Colon Carcinoma Metastatic in the Brain (tissue), 2 donors: ENCODE data around the genes GRK2, RPS6KB2, PTPRCAP and CABP4.

DNA sequence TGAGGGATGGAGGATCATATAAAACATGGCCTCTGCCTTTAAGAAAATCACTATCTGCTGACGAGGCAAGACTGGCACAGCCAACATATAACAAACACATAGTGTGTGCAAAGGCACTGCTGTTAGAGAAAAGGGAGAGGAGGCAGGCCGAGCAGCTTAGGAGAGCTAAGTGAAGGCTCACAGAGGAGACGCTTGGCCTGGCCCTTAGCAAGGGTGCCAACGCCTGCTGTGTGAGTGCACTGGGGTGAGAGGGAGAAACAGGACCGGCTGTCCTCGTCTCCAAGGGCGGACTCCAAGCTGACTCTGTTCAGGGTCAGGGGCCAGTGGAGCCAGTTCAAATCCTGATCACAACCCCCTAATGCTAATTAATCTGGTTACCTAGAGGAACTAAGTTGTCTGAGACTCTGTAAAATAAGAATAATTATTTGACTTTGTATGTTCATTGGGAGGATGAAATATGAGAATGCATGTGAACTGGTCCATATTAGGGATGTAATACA is 48.3 kb downstream of the LRFN4 start:
- PRO-cap, 2 experiments, result no peak in any of the 2 experiments

DNA sequence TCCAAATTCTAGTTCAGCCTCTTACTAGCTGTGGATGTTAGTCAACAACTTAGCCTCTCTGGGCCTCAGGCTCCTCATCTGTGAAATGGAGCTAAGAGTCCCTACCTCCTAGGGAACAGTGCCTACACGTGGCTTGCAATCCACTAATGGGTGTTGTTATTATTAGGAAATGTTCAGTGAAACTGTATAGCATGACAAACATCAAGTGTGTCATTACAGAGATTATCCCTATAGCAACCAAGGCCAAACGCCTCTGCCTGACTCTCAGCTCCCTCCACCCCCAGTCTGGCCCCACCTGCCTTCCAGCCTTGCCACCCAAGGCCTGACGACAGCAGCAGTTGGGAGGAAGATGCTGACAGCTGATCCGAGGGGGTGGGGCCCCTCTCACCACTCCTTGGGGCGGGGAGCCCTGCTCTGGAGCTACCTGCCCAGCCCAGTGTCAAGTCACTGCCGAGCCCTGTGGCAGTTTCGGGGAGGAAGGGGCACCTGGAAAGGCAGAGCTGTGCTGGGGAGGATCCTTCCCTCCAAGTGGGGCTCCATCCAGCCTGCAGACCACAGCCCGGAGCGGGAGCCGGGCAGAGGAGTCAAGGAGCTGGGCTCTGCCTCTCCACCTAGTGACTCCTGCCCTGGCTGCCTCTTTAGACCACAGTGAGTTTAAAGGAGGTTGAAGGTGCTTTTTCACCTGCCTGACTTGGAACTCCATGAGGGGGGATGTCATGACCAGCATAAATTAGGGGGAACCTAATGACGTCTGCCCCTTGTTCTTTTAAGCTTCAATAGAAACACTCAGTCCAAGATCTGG is 1.5 kb upstream of the RHOD start:
- PRO-cap, 2 experiments, result peak in 2 of 2 experiments; most common plus-strand start position 465 of the sequence (in 2)

- PRO-cap, 2 experiments, result no peak in any of the 2 experiments
Observed at GRCh38 chr11:67055784-67056247, 831 bp upstream of the RHOD start.

DNA sequence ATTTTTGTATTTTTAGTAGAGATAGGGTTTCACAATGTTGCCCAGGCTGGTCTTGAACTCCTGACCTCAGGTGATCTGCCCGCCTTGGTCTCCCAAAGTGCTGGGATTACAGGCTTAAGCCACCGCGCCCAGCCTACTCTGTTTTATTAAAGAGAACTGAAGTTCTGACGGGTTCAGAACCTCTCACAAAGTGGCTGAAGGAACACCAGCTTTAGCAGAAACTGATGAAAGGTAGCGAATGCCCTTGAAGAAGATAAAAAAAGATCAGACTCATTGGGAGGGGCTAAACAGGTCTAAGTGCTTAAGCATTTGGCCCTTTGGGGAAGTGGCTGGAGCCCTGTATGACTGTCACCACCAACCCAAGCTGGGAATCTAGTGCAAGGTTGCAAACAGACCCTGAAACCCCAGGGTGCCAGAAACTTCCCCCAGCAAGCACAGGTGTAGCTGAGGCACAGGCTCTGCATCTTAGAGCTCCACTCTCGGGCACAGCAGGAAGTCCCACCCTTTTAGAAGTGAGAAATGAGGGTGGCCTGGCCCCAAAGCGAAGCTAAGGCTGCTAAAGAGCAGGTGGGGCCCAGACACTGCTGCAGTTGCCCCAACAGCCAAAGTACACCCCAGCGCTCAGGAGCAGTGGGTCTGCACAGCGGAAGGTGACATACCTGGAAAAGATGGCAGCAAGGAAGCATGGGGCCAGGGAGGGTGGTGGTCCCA is 5.9 kb upstream of the KDM2A start:
- PRO-cap, 2 experiments, result no peak in any of the 2 experiments

DNA sequence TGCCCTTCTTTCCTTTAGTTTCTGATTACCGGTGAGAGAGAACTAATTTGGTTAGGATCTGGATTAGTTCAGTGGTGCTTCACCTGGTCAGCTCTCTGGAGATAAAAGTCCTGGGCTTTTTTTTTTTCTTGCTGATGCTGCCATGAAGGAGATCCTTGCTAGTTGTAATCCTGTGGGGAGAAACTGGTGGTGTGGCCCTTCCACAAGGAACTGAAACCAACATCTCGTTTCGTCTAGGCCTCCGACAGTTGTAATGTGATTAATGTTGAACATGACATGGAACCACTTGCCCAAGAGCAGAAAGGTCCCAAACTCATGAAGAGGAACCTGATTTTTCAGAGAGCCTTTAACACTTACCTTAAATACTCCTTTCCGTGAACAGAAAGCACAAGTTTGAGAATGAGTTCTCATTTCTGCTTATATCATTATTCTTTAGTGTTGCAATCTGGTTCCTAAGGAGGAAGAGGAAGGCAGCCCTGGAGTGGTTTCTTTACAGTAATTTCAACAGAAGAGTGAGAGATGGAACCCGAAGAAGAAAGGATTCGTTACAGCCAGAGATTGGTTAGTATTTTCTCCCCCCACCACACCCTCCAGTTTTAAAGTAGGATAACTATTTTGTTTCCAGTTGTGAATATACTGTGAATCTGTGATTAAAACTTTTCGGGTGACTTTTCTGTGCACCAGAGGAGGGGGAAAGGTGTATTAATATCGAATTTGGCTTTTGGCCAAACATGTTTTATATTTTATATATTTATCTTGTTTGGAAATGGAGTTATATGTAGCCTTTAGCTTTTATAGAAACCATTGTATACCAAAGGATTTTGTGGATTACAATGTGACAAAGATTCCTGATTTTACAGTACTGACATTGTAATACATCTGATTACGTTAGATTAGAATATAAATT is 2.0 kb downstream of the KDM2A start:
- PRO-cap, 2 experiments, result peak in 1 of 2 experiments; most common minus-strand start position 212 of the sequence (in 1)

DNA sequence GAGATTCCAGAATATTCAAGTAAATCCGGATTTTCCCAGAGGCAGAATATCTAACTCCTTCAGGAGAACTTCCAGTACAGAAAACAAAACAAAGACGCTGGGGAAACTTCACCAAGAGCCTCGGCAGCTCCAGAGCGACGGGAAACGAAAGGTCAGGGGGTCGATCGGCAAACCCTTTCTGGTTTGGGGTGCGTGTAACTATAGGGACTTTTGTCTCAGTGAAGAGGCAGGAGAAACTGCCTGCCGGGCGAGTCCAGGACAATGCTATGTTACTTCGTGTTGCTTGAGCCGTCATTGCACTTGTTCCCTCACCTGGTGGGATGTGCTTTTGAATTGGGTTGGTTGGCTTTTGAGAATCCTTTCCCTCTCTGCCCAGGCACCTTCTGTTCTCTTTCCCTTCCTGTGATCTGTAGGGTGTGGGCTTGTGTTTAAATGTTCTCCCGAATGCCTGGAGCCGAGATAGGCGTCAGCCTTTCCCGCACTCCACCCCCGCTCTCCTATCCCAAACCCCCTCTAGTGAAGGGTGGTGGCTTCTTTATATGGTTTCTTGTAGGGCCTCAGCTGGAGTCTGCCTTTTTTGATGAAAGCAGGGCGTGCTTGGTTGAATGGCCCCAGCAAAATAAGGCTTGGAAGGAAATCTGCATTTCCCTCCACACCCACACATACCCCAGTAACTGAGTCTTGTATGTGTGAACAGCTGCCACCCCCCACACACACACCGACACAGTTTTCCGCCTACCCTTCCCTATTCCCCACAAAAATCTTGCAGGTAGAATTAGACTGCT is 25.9 kb upstream of the GRK2 start:
- PRO-cap, 2 experiments, result peak in 1 of 2 experiments; most common minus-strand start position 409 of the sequence (in 1)

GRCh38 chr11:67266021-67266871 is at the start of gene GRK2:
GRK2 (plus strand) TSS chr11:67266473.
- PRO-cap, 2 experiments, result peak in 2 of 2 experiments; most common plus-strand start chr11:67266473 (in 2)

DNA sequence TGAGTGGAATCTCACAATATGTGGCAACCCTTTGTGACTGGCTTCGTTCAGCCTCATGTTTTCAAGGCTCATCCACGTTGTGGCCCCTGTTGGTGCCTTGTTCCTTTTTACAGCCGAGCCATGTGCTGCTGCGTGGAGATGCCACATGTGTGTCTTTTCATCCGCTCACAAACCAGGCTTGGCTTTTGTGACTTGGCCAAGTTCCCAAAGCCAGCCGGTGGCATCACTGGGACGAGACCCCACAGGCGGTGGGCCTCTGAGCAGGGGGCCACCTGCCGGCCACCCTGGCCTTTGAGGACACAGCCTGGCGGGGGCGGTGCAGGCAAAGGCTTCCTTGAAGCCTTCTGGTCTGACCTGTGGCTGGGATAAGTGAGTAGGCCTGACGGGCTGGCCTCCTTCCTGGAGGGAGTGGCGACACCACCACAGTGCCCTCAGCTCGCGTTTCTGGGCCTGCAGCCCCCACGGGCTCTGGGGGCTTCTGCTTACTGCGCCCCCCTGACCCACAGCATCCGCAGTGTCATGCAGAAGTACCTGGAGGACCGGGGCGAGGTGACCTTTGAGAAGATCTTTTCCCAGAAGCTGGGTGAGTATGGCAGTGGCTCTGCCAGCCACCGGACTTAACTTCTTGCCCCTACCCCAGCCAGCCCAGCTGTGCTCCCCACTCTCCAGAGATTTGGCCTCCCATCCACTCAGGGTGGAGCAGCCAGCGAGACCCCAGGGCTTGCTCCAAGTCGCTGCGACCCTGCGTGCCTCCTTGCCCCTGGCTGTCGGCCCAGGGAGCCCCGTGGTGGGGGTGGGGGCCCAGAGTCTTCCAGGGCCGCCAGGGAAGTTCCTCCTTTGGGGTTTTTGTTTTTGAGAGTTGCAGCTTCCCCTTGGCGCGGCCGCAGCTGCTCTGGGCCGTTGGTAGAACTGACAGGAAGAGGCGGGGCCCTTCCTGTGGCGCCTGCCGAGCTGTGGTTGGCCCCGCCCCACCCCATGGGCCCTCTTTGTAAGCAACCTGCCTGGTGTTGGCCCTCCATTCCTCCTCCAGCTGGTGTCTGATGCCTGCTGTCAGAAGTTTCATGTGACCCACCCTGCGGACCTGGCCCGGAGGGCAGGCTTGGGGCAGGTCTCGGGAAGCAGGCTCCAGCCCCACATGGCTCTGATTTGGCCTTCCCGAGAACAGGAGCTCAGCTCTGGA is 10.9 kb downstream of the GRK2 start:
- PRO-cap, 2 experiments, result peak in 2 of 2 experiments; most common minus-strand start position 911 of the sequence (in 2)

DNA sequence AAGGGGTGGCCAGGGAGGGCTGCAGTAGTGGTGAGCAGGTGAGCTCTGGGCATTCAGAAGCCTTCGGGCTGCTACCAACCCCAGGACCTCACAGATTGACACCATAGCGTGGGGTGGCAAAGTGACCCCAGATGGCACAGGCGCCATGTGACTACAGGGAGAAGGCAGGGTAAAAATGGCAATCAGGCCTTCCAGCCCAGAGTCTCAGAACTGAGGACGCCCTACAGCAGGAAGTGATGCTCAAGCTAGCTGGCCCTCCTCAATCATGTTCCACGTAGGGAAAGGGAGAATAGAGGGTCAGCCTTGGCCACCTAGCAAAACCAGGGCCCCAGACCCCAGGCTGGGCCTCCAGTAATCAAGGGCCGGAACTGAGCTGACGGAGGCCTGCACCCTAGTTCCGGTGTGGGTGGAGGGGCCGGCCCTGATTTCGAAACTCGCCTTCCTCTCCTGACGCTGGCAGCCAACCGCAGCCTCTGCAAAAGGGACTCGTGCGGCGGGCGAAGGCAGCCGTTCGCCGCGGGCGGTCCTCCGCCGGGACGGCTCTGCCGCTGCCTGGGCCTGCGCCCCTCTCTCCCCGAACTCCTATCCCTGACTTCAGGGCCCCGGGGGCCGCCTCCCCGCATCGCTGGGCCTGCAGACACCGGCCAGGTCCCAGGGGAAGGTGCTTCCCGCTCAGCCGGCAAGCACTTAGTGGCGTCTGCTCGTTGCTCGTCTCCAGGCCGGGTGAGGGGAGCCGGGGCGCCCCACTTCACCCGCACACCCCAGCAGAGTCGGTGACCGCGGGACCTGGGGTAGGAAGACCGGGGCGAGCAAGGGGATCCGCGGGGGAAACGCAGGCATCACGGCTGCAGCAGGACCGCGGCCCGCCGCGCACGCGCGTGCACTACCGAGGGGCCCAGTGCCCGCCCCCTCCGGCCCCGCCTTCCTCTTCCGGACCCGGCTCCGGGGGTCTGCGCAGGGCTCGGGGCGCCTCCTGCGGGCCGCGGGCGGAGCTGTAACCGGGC is 703 bp upstream of the ANKRD13D start:
- PRO-cap, 2 experiments, result peak in 2 of 2 experiments; most common plus-strand start position 478 of the sequence (in 2); most common minus-strand start position 370 of the sequence (in 1)

GRCh38 chr11:67356736-67357839 is 3.7 kb upstream of the POLD4 start:
- PRO-cap, 2 experiments, result peak in 2 of 2 experiments; most common minus-strand start chr11:67356976 (in 2)

DNA sequence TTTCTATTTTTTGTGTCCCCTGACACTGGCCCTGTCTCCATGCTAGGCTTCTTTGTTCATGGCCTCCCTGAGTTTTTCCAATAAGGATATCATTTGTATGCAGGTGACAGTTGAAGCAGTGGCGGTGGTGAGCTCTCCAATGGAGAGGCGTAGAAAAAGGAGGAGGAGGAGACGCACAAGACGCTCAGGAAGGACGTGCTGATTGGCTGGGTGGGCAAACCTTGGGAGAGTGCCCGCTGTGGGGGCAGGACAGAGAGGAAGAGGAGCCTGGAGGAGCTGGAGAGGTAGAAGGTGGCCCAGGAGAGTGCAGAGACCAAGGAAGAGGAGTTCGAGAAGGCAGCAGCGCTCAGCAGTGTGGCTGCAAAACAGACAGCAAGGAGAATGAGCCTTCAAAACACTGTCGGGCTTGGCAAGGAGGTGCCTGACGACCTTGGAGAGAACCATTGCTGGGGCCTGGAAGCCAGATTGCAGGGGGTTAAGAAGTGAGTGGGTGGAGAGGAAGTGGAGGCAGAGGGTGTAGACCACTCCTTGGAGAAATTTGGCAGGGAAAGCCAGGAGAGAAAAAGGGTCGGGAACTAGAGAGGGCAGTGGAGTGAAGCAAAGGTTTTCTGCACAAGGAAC is 7.6 kb downstream of the CLCF1 start:
- PRO-cap, 2 experiments, result no peak in any of the 2 experiments

DNA sequence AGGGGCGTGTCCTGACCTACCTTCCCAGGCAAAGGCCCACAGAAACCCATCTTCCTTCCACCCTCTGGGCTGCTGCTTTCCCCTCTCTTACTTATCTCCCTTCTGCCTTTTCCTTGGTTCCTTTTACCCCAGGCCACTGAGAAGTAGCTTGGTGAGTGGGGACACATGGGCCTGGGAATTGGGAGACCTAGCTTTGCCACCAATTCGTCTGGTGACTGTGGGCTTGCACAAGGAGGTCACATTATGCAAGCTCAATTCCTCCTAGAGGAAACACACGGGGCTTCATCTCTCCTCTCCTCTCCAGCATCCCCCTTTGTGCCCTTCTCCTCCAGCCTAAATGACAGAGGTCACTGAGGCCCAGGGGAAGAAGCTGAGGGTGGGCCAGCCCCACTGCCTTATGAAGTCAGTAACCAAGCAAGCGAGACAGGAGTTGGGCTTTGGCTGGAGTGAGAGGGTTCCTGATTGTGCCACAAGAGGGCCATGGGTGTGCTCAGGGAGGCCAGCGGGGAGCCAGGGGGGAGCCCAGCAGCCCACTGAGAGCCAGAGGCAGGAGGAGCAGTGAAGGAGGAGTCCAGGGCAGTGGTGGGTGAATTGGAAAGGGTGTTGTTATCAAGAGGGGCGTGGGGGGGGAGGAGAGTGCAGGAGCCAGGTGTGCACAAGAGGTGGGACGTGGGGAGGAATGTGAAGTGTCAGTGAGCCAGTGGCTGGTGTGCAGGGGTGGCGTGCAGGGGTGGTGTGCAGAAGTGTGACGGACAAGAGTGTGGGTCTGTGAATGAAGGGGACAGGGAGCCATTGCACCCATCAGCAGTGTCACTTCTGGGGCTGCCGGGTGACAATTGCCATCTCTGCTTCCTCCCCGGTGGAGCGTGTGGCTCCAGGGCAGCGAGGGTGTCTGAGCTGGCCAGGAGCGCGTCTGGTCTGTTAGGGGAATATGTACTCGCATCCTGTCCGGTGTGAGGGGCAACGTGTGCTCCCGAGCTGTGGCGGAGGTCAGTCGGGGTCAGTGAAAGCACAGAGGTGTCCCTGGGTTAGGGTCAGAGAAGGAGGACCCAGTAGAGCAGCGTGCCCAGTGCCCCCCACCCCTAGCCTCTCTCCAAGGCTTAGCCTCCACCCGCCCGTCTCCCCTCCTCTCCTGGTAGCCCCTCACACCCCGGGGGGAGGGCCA is 1.9 kb downstream of the CLCF1 start:
- PRO-cap, 2 experiments, result no peak in any of the 2 experiments

- PRO-cap, 2 experiments, result no peak in any of the 2 experiments
Observed at GRCh38 chr11:67395952-67396805, 4.4 kb downstream of the RAD9A start.

DNA sequence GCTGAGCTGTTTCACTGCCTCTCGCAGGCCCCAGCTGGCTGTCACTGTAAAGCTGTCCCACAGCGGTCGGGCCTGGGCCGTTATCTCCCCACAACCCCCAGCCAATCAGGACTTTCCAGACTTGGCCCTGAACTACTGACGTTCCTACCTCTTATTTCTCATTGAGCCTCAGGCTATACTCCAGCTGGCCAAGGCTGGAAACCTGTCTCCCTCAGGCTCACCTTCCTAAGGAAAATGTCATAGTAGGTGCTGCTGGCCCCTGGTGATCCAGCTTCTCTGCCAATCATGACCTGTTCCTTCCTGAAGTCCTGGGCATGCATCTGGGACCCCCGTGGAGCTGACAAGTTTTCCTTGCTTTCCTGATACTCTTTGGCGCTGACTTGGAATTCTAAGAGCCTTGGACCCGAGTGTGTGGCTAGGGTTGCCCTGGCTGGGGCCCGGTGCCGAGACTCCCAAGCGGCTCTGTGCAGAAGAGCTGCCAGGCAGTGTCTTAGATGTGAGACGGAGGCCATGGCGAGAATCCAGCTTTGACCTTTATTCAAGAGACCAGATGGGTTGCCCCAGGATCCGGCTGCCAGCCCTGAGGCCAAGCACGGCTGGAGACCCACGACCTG is 3.9 kb downstream of the PPP1CA start:
- PRO-cap, 2 experiments, result no peak in any of the 2 experiments

GRCh38 chr11:67408967-67409633 is 5.2 kb downstream of the TBC1D10C start:
- PRO-cap, 2 experiments, result no peak in any of the 2 experiments

DNA sequence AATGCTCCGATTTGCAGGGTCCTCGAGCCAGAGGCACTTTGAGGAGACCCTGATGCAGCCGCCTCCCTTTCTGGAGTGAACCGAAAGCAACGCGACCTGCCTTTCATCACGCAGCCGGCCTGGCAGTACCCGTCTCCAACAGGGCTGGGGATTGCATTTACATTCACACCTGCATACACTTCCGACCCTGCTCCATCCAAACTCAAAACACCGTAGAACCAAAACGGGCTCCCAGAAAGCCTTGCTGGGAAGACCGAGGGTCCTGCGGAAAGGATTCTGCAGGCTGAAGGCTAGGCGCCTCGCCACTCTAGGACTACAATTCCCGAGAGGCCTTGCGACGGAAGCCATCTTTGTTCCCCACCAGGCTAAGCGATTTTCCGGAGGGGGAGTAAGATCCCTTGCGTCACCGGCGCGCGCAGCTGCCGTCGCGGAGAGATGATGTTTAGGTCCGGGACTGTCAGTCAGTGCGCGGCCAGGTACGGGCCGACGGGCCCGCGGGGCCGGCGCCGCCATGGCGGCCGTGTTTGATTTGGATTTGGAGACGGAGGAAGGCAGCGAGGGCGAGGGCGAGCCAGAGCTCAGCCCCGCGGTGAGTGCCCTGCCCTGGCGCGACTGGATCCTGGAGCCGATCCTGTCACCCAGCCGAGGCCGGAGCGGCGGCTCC is at the start of gene RPS6KB2:
Gene RPS6KB2 (plus strand): TSS at position 460 of the 664 bp plus-strand sequence.
- PRO-cap, 2 experiments, result peak in 2 of 2 experiments; most common plus-strand start position 460 of the sequence (in 1); most common minus-strand start position 315 of the sequence (in 2)

DNA sequence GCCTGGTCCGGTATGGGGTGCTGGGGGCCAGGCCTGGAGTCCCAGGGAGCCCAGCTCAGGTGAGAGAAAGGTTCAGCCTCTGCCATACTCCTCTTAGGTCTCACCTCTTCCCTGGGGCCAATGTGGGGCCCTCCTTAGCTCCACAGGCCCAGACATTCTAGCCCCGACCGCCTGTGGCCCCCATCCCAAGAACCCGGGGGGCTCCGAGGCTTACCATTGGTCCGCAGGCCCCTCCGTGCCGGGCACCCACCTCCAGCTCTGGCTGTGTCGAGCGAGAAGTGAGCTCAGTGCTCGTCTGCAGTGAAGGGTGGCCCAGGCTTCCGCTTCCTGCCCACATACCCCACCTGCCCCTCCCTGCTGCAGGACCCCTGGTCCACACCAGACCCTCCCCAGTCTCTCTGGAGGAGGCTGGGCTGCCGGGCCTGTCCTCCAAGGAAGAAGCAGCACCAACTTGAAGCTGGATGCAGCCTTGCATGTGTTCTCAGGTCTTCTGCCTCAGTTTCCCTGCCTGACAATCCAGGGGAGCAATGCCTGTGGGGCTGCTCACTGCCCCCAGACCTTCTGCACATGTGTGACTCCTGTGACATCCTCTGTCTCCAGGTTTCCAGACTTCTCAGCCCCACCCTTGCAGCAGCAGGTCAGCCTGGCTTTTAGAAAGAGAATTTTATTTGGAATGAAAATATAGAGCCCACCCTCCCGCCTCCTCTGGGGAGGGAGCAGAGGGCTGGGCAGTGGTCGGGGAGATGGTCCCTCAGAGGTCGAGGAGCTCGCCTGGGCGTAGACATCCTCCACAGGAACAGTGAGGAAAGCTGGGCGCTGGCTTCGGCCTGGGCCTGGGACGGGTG is at the start of gene PTPRCAP:
Gene PTPRCAP (minus strand): TSS at position 280 of the 845 bp plus-strand sequence.
- PRO-cap, 2 experiments, result no peak in any of the 2 experiments

DNA sequence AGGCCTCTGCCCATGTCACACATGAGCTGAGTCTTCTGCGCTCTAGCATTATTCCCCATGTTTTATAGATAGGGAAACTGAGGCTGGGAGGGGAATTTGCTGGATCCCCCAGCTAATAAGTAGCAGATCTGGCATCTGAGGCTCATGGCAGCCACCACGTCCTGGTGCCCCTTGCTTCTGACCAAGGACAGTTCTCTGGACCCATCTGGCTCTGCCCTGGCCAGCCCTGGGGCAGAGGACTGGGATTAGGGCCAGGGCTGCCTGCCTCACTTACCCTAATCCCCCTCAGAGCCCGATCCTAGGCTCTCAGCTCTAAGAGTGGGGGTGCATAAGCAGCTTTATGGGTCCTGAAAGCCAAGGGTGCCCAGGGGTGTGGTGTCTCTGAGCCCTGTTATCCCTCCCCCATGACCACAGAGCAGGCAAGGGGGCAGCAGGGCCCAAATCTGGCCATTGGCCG is at the start of gene CABP4:
Gene CABP4 (plus strand): TSS at position 335 of the 457 bp plus-strand sequence.
- PRO-cap, 2 experiments, result no peak in any of the 2 experiments

DNA sequence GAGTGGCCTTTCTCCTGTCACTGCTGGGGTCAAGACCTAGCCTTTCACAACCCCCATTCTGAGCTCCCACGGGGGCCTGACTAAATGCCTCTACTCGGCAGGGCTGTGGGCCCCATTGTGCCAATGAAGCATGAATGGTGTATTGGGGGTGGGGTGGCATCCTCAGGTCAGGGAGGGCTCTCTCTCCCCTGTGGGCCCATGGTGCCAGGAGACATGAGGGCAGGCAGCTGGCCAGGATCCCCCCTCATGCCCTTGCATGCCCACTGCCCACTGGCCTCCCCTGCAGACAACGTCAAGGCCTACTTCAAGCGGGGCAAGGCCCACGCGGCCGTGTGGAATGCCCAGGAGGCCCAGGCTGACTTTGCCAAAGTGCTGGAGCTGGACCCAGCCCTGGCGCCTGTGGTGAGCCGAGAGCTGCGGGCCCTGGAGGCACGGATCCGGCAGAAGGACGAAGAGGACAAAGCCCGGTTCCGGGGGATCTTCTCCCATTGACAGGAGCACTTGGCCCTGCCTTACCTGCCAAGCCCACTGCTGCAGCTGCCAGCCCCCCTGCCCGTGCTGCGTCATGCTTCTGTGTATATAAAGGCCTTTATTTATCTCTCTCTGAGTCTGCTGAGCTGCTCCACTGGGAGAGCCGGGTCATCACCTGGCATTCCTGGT is 7.8 kb downstream of the AIP start:
- PRO-cap, 2 experiments, result no peak in any of the 2 experiments

GRCh38 chr11:67504050-67504324 is 1.2 kb downstream of the PITPNM1 start:
- PRO-cap, 2 experiments, result no peak in any of the 2 experiments